ENCODE data around the gene ECT2.

DNA sequence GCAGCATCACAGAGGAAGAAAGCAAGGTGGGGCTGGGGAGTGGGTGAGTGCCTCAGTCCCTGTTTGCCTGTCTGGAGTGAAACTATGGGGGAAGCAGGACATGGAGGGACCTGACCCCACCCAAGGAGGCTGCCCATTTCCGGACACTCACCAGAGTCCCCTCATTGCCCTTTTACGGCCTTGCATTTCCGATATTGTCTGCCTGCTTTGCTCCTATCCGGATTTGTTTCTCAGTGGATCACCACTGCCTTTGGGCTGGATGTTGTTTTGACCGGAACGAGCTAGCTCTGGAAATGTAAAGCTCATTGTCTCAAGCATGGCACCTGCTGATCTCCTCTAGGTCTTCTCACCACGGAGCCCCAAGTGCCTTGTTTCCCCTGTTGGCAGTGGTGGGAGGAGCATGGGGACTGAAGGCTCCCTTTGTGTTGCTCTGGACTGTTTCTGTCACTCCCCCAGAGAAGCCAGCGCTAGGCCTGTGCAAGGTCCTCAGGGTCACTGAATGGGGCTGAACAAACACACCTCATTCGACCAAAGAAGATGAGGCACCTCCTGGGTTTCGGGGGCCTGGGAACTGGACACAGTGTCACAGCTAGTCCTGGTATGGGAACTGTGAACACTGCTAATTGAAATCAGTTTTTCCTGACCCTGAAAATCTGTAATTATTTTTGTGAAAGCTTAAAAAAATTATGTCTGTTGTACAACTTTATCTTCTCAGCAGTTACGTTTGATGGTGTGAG, 7.1 kb downstream of the CLDN11 start:
- PRO-cap: no peak

GRCh38 chr3:170864875-170865921, 4.8 kb downstream of the RPL22L1 start:
- PRO-cap: no peak

DNA sequence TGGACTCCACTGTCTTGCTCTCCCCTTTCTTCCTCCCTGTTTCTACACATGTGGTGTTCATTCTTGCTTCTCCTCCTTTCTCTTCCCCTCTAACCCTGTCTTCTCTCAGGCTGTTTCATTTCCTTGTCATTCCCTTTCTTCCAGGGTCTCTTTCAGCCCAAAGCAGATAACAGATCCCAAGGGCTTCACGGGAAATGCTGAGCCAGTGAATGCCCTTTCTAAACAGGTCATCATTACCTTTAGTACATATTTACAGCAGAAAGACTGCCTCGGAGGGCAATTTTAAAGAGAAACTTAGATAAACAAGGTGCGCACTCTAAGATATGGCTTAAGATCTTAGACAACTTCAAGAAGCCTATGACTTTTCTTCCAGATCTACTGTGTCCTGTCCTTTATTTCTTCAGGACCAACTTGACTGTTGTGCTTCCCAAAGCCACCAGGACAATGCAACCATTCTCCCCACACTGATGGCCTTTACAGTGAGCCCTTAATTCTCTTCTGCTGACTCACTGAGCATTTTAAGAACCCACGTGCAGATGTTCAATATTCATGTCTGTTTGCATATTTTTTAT, 103.1 kb upstream of the SLC2A2 start:
- PRO-cap: no peak

- PRO-cap: no peak
Observed at GRCh38 chr3:171166966-171167356, 140.4 kb upstream of the SLC2A2 start.

DNA sequence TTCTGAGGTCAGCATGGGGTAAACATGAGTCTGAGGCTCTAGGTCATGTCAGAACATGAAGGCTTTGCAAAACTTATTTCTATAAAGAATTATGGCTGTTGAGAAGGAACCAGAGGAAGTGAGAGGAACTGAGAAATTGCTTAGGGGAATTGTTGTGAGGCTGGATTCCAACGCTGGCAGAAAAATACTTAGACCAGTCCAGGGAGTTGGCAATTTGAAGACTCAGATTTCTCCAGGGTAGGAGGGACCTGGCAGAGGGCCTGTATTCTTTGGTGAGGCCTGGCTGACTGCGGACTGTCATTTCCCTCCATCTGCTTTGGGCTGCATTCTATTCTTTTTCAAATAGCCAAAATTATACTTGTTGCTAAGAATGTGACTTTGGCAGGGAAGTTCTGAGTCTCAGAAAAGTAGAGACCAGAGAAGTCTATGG, 155.4 kb downstream of the PLD1 start:
- PRO-cap: no peak

- PRO-cap: no peak
Observed at GRCh38 chr3:171700152-171701404, 109.7 kb downstream of the PLD1 start.

- PRO-cap: no peak
Observed at GRCh38 chr3:171809263-171809487, 1.1 kb downstream of the PLD1 start.

GRCh38 chr3:171840588-171841027, 2.5 kb upstream of the TMEM212 start:
- PRO-cap: no peak

- PRO-cap: no peak
Observed at GRCh38 chr3:171931971-171932774, 89.0 kb downstream of the TMEM212 start.

DNA sequence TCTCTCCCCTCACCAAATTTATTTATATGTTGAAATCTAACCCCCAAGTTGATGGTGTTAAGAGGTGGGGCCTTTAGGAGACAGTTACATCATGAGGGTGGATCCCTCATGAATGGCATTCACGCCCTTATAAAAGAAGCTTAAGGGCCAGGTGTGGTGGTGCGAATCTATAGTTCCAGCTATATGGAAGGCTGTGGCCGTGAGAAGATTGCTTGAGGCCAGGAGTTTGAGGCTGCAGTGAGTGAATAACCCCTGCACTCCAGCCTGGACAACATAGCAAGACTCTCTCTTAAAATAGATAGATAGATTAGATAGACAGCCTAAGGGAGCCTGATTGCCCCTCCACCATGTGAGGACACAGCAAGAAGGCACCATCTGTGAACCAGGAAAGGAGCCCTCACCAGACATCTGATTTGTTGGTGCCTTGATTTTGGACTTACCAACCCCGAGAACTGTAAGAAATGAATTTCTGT, 24.5 kb downstream of the FNDC3B start:
- PRO-cap: no peak

DNA sequence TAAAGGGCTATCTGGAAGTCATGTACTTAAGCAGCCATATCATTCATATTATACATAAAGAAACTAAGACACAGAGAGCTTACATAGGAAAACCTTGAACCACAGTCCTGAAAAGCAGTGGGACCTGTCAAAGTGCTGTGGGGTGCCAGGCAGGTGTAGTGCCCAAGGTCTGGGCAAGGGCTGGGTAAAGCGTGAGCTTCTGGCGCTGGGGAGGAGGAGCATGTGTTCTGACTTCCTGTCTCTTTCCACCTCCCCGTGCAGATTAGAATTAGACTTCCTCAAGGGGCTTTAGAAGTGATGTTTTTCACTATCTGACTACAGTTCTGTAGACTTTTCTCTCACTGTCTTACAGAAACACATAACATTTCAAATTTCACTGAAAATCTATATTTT, 63.1 kb downstream of the FNDC3B start:
- PRO-cap: no peak

DNA sequence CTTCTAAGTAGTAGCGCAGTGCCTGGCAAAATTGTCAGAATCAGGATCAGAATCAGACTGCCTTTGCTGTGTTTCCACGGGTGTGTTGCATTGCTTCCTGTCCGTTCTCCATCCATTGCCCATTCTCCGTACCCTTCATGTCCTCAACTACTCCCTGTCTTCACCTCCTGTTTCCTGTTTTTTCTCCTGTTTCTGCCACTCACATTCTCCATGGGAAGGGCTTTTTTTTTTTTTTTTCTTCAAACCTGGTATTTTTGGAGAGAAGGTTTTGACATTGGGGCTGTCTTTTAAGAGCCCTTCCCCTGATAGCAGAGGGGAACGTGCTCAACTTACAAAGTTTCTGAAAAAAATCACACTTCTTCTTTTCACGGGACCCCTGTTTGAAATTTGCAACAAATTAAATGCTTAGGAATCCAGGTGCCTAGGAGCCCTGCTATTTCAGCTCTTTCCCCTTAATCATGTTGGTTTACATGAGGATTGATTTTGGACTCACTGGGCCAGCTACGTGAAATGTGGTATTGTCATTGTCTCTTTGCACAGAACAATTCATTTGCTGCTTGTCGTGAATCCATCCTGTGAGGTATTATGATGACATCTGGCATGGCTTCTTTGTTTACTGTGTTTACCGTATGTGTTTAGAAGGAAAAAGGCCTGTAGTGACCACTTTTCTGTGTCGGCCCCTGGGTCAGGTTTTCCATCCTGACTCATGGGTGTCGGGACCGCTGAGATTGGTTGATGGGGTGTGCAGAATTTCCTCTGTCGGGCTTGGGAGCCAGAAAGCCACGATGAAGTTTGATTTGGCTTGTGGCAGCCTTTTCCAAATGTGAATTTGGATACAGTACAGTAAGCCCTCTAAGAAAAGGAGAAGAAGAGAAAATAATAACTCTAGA, 113.2 kb downstream of the FNDC3B start:
- PRO-cap: no peak

DNA sequence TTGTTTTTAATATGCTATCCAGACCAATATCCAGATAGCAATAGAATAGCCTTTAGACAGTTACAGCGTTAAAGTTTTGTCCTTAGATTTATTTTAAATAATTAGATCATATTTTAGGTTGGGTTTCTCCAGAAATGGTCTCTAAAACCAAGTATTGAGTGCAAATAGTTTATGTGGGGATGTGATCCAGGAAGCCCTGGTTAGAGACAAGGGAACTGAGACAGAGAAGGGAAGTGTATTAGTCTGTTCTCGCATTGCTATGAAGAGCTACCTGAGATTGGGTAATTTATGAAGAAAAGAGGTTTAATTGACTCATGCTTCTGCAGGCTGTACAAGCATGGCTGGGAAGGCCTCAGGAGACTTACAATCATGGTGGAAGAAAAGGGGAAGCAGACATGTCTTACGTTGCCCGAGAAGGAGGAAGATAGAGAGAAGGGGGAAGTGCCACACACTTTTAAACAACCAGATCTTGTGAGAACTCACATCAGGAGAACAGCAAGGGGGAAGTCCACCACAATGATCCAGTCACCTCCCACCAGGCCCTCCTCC, 154.2 kb downstream of the GHSR start:
- PRO-cap: no peak

GRCh38 chr3:172302567-172302813, 145.8 kb downstream of the GHSR start:
- PRO-cap: no peak

DNA sequence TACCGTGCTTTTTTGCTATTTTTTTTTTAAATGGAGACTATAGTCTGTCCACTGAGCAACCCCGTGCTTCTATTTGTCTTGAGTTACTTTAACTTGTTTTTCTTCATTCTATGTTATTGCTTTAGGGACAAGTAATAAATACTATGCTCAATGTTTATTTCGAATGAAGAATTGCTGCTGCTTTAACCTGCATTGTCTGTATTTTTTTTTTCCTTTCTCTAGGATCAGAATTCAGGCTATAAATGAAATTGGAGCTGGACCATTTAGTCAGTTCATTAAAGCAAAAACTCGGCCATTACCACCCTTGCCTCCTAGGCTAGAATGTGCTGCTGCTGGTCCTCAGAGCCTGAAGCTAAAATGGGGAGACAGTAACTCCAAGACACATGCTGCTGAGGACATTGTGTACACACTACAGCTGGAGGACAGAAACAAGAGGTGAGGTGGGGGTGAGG, 85.8 kb downstream of the GHSR start:
- PRO-cap: no peak

DNA sequence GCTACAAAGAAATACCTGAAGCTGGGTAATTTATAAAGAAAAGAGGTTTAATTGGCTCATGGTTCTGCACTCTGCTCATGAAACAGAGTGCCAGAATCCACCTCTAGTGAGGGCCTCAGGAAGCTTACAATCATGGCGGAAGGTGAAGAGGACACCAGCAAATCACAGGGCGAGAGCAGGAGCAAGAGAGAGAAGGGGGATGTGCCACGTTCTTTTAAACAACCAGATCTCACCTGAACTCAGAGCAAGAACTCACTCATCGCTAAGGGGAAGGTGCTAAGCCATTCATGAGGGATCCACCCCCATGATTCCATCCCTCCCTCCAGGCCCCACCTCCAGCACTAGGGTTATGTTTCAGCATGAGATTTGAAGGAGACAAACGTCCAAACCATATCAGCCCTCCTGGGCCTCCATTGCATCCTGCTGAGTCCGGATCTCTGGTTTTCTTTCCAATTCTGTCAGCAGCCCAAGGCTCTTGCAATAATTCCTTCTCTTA, 29.8 kb upstream of the TNFSF10 start:
- PRO-cap: no peak

DNA sequence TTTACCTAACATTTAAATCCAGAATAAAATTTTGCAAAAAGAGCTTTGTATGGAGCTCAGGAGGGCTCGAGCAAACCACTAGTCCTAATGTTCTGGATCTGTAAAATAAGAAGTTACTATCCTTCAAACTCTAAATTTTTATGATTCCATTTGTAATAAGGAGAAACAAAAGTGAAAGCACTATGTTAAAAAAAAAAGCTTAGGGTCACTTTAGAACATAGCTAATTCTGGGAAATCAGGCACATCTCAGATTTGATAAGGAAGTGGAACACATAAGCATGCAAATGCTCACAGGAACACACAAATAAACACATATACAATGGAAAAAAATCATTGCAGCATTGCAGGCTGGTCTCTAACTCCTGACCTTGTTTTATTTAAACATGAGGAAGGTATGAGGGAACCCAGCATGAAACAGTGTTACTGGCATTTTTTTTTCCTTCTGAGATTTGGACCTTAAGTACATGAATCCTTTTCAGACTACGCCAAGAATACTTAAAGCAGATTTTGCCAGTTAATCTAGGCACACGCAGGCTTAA, 63.2 kb upstream of the TNFSF10 start:
- PRO-cap: no peak

DNA sequence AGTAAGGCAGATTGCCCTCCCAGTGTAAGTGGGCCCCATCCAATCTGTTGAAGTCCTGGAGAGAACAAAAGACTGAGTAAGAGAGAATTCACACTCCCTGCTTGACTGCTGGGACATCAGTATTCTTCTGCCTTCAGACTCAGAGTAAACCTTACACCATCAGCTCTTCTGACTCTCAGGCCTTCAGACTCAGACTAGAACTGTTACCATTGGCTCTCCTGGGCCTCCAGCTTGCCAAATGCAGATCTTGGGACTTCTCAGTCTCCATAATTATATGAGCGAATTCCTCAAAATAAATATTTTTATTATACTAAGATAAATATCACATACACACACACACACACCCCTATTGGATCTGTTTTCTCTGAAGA, 84.6 kb upstream of the TNFSF10 start:
- PRO-cap: no peak

- PRO-cap: no peak
Observed at GRCh38 chr3:172692712-172693301, 18.1 kb downstream of the NCEH1 start.

DNA sequence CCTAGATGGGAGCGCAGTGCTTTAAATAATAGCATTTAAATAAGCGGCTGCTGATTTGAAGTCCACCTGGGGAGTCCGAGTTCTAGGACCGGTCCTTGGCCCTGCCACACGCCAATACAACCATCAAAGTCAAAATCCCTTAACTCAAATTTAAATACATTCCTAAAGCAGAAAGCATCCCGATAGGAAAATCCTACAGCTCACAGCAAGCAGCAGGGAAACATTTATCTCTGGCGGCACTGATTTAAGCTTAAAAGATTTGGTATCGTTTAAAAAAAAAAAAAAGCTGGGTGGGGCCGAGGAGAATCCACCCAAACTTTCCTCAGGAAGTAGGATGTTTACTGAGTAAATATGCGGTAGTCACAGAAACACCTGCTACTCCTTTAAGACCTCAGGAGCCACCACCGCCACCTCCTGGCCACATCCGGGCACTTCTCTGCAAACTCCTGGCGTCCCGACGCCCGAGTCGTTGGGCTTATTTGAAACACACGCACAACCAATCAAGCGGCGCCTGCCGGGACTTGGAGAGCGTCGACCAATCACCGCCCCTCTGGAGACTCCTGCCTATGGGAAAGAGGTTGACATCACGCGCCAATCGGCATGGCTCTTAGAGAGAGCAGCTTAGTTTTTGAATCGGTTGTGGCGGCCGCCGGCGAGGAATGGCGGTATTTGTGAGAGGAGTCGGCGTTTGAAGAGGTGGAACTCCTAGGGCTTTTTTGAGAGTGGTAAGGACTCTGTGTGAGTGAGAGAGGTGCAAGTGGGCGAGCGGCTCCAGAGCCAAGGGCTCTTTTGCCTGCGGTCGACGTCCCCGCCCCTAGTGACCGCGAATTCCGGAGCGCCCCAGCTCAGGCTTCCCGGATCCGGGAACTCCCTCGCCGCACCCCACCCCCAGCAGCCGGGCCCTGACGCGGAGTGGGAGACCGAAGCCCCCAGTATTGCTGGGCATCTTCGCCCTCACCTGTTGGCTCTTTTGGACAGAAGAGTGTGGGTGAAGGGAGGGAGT, at the start of gene ECT2:
Gene ECT2 (plus strand): TSS at position 594 of the 1,003 bp plus-strand sequence.
- PRO-cap: unidirectional peak, minus-strand start at position 116 of the sequence; bidirectional peak, plus-strand start at position 631 of the sequence, minus-strand start at position 226 of the sequence; bidirectional peak, plus-strand start at position 894 of the sequence, minus-strand start at position 791 of the sequence